H9 (cell line): ENCODE data around the gene FRMD1.

DNA sequence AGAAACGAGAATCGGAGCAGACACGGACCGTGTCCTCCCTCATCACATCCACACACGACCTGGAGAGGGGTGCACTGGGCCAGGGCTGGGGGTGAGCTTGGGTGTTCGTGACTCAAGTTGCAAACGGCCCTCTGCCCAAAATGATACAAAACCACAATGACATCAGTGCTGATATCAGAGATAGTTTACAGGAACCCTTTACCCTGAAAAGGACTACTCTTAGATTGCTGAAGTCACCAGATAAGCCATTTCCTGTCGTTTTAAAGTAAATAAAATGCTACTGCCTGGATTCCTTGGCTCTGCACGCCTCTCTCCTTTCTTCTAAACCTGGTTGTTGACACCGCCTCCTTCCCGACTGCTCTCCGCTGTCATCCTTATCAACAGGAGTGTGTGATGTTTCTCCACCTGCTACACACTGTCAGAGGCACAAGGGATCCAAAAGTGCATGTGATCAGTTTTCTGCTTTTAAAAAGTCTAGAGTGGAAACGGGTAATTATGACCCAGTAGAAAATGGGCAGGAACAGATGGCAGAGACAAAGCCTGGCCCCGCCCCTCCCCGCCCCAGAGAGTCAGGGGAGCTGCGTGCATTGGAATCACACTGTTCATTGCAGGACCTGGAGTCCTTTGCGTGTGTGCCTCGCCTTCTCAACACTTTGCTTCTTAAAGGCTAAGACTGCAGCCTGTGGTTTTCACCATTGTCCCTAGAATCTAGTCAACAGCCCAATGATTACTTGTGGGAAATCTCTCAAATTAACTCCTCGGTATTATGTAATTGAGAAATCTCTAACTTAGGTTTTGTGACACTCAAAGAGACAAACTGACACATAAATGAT lies 38.6 kb downstream of the KIF25 start:
- PRO-cap = no peak

DNA sequence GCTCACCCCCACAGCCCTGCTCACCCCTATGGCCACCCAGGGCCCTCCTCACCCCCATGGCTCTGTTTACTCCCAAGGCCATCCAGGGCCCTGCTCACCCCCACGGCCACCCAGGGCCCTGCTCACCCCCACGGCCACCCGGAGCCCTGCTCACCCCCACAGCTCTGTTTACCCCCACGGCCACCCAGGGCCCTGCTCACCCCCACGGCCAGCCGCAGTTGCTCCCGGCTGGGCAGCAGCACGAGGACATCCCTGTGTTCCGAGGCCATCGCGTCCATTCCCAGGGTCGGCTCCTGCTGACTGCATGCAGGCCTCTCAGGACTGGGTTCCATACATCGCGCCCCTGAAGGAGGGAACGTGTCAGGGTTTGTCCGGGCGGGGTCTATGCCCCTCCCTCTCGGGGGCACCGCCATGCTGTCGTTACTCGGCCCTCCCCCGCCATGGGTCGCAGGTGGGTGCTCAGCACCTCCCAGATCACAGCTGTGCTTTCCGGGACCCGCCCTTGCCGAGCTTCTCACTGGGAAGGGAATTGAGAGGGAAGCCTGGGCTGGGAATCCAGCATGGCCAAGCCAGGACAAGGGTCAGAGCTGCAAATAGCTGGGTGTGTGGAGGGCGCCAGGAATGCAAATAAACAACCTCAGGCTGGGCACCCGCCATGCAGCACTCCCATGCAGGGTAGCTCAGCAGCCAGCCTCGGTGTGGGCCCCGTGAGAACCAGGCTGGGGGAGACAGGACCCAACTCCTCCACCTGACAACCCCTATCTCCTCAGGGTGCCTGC lies at the start of gene FRMD1:
Gene FRMD1 (minus strand): TSS at position 531 of the 779 bp plus-strand sequence.
- PRO-cap = no peak

- PRO-cap = no peak
These were observed 23.4 kb upstream of the FRMD1 start for GRCh38 chr6:168102311-168102939.

DNA sequence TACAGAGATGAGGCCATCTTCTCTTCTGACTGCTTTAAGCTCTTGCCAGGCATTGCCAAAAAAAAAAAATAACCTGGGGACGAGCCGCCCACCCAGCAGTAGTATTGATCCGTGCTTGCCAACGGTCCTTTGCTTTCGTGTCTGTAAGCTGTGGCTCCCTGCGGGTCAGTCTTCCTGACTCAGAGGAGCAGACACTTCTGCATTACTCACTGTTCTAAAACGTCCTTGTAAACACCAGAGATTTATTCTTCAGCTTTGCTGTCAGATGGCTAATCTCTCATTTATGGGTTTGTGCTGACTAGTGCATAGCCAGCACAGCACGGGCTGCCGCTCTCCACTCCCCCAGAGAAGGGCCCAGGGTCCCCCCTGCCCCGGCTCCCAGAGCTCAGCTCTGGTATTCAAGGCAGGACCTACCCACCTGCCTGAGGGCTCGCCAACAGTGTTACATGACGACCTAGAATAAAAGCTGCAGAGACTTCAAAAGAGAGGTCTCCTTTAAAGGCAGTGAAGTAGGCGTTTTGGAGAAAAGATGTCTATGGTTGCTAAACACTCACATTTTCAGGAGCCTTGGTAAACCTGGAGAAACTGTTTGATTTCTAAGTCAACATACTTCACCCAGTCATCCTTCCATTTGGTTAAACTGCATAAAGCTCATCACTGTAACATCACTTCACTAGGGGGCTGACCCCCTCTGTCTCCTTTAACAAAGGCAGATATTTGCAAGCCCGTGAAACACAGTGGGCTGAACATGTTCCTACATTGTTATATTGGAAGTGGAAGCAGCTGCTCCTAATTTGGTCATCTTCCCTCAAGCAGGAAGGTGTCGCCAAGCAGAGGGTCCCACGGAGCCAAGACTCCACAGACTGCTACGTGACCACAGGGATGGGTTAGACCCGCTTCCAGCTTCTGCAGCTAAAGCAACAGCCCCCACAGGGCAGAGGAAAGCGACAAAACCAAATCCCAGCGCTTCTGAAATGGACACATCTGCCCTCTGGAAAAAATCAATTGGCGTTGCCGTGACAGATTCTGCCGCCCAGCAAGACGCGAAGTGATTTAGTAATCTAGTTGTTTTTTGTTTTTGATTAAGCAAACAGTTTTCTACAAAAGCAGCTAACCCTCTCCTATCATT lies 78.9 kb upstream of the FRMD1 start:
- PRO-cap = bidirectional peak, plus-strand start at position 861 of the sequence, minus-strand start at position 637 of the sequence

DNA sequence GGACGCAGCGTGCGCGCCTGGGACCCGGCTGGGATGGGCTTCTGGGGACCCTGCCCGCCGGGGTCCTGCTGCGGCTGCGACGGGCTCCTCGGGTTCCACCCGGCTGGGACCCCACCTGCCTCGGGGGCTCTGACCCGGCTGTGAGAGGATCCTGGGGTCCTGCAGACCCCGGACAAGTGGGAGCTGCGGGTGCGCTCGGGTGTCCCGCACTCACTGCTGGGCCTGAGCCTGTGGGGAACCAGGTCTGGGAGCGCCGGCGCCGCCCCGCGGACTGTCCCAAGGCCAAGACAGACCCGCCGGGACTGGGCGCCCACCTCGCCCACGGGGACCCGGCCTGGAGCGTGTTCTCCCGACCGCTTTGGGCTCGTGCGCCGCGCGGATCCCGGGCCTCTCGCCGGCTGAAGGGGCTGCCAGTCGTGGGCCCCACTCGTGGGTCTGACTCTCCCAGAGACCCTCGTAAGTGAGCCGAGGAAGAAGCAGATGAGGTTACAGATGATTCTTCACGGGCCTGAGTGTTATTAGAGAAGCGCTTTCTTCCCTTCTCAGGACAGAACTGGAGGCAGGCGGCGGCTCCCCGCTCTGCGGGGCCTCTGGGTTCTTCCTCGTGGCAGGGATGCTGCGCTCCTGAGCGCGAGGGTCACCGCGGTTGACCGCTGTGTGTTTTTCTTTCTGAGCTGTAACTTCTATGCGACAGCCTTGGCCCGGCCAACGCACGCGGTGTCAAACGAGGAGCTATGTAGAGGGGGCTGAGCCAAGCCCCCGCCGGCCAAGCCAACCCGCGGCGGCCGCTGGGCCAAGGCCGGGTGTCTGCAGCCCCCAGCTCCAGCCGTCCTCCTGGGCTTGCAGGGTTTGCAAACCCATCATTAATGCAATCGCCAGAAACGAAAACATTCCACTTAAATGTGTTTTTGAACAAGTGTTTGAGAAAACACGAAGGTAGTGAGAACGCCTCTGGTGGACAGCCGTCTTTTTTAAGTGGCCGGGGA lies 928 bp downstream of the SMOC2 start:
- PRO-cap = no peak

DNA sequence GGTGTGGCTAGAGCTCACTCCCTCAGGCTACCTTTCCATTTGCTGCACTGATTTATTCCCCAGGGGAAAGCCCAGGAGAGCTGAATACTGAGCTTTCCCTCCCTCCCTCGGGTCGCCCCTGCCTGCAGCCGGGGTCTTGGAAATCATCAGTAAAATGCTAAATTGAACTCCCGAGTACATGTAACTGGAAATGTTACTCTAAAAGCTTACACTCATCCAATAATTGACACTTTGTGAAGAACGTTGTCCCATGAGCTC lies 10.0 kb downstream of the SMOC2 start:
- PRO-cap = no peak

GRCh38 chr6:168638659-168639187 lies 197.7 kb downstream of the SMOC2 start:
- PRO-cap = no peak

DNA sequence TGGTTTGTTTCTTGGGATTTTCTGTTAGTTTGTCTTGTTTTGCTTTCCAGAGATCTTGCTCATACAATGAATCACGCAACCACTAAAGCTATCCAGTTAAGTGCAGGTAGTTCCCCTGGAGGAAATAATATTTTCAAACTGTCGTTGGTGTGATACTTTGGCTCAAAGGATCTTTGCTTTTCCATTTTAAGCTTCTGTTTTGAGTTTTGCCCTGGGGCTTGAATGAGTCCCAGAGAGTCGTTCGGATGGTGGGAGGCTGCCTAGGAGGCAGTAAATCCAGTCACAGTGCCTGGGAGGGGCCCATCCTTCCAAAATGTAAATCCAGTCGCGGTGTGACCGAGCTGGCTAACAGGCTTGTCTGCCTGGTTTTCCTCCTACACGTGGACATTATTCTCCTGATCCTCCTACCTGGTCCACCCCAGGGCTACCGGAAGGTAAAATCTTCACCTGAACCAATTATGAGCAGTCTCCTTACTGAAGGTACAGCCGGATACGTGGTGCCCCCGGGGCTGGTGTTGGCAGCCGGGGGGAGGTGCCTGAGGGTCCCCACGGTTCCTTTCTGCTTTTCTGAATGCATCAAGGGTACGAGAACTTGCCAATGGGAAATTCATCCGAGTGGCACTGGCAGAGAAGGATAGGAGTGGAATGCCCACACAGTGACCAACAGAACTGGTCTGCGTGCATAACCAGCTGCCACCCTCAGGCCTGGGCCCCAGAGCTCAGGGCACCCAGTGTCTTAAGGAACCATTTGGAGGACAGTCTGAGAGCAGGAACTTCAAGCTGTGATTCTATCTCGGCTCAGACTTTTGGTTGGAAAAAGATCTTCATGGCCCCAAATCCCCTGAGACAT lies 226.1 kb downstream of the SMOC2 start:
- PRO-cap = no peak

- PRO-cap = unidirectional peak, plus-strand start at chr6:169213236
These were observed 40.6 kb downstream of the THBS2 start for GRCh38 chr6:169212723-169213743.

DNA sequence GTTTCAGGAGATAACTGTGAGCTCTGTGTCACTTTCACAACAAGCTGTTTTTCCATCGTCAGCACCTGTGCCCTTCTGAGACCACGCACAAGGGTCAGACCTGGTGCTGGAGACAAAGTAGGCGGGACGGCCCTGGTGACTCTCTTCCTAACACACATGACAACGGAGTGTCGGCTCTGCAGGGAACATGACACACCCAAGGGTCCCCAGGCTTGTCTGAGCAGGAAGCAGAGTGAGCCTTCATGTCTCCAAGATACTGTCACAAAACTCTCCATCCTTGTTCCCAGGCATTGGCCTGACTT lies 86.3 kb upstream of the THBS2 start:
- PRO-cap = no peak

DNA sequence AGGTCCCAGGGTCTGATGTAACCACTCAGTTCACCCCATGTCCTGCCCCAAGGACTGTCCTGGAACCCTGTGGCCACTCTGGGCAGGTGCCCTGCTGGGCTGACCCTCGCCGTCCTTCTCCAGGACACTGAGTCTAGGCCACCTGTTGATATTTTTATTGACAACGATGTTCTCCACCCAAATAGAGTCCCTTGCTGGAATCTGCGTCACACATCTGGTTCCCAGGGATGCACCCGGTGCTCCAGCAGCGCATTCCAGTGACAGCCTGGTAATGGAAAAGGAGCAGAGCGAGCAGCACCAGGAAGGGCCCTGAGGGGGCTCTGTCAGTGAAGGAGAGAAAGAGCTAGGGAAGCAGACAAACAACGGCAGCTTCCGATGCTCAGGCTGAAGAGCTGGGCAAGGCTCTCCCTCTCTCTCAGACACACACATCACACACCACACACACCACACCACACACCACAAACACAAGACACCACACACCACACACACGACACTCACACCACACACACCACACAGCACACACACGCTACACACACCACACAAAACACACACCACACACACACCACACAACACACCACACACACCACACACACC lies 117.8 kb upstream of the THBS2 start:
- PRO-cap = no peak

DNA sequence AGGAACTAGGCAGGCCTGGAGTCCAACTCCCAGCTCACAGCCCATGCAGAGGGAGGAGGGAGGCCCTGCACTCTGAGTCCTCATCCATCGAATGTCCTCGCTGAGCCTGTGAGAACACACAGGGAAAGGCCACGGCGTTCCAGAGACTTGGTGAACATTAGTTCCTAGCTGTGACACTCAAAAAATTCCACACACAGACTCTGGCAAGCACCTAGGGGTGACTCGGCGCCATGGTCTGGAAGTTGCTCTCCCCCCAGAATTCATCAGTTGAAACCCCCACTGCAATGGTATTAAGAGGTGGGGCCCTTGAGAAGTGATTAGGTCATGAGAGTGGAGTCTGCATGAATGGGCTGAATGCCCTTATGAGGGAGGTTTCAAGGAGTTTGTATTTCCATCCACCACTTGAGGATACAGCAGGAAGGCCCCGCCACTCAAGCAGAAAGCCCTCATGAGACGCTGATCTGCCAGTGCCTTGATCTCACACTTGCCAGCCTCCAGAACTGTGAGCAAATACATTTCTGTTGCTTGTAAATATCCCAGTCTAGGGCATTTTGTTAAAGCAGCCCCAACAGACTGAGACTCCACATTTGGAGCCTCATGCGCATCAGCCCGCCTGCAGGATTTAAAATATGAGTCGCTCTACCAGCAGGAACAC lies 73.9 kb downstream of the WDR27 start:
- PRO-cap = no peak

DNA sequence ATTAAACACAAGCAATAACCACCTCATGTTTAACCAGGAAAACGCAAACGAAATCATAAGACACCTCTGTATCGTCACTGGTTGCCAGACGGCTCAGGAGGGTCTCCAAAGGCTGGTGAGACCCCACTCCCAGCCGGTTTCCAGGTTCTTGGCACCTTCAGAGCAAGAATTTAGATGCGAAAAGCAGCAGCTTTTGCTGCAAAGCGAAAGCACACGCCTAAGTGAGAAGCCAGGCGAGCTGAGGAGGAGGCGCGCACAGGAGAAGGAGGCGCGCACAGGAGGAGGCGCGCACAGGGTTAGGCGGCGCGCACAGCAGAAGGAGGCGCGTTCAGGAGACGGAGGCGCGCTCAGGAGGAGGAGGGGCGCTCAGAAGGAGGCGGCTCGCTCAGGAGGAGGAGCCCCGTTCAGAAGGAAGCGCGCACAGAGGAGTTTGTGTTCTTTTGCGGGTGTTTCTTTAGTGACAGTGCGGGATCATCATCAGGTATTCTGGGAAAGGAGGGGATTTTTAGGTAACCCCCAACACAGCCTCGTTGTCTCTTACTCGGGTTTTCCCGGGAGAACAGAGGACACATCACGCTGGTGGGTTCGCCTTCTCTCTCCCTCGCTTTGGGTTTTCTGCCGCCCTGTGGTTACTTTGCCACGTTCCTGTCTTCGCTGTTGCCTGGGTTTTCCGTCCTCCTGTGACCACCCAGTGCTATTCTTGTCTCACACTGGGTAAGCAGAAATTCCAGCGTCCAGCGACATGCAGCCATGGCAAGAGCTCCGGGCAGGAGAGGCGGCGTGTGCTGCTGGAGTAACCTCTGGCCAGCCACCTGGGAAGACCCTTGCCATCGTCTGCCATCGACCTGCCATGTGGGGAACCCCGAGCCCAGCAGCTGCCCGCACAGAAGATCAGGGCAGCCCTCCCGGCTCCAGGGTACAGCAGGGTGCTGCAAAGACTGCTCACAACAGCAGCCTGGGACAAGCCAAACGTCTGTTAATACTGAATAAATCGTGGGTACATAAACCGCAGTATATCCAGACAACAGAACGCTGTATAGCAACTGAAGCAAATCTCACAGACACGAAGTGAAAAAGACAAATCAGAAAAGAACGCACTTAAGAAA lies 47.0 kb downstream of the WDR27 start:
- PRO-cap = bidirectional peak, plus-strand start at position 407 of the sequence, minus-strand start at position 182 of the sequence; unidirectional peak, minus-strand start at position 854 of the sequence

DNA sequence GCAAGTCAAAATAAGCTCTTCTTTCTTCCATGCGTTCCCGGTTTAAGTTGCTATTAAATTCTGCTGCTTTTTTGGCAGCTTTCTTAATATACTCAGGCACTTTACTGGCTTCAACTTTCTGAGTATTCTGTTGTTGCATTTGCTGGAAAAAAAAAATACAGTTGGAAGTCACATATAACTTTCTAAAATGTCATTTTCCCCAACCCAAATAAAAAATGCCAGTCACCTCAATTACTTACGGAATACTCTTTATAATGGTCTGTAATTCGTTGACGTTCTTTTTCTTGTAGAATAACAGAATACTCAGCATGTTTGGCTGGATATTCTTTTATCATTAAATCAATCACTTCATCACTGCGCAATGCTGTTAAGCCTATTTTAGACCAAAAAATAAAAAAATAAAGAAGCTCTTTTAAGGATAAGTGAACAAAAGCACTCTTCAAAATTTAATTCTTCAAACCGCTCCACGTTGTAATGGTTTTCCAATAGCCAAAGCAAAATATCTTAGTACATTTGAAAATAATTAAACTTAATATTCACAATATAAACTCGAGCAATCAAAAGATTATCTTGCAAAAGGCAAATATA lies 8.5 kb downstream of the PHF10 start:
- PRO-cap = no peak

DNA sequence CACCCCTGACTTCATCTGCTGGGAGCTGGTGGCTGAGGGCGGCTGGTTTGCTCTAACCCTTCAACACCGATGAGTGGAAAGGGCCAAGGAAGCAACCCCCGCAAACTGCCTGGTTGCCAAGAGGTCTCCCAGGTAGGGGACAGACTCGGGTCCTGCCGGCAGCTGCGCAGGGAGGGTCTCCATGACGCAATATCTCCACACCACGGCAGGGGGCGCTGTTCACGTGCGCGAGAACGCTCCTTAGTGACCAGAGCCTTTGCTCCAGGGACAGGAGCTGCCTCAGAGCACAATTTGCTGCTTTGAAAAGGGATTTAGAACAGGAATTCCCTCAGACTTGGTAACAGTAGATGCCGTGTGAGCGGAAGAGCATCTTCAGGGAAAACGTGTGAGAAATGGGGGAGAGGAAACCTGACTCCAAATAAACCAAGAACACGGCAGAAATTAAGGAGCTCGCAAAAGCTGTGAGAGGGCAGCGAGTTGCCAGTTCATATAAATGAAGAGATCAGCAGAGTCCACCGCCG lies 80.3 kb downstream of the ERMARD start:
- PRO-cap = no peak

- PRO-cap = no peak
These were observed 153.9 kb downstream of the ERMARD start for GRCh38 chr6:169905413-169905641.

- PRO-cap = no peak
These were observed 259.8 kb downstream of the ERMARD start for GRCh38 chr6:170011063-170011872.

DNA sequence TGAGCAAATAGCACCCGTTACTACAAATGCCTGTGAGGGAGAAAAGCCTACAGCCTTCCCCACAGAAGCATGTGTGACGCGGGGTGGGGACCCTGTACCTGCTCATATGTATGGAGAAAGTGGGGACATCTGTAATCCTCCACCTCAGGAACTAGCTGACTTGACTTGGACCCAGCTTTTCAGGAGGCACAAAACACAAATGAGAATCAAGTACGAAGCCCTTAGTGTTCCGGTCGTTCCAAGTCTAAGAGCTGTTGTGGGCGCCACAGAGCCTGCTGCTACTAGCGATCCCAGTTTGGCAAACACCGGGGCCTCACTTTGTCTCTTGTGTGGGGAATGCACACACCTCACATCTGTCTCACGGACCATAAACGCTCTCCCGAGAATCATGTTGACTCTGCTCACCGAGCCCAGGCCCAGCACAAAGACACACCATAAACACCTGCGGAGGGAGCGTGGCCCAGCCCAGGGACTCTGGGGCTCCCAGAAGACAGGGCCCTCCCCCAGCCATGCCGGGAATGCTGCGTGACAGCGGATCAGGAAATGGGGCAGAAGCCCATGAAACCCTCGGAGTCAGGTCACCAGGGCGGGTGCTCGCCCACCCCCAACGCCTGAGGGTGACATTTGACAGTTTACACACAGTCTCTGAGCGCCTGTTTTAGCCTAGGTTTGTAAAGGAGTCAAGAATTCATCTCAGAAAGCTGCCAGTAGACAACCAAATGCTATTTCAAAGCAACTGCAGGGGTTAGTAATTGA lies 21.5 kb downstream of the DLL1 start:
- PRO-cap = no peak

DNA sequence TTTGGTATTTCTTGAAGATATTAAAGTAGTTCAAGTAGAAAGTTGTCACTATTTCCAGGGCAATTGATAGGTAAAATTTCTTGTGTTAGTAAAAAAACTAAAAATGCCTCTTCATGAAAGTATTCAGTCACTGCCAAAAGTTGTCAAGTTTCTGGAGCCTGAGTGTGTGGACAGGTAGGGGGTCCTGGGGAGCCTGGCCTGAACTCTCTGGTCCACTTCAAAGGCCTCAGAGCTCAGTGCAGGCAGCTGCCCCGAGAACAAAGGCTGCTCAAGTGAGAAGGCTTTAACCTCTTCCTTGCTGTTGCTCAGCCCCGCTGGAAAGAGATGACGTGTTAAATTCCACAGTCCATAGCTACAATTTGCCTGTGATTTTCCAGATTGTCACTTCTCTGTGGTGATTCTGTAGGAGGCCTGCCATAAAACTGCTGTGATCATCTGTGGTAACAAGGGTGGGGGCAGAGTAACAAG lies 96.8 kb downstream of the FAM120B start:
- PRO-cap = no peak

- PRO-cap = no peak
These were observed 114.8 kb downstream of the FAM120B start for GRCh38 chr6:170421136-170421921.